Suprapubic skin (tissue), 4 donors: ENCODE data around the gene GJD4.

DNA sequence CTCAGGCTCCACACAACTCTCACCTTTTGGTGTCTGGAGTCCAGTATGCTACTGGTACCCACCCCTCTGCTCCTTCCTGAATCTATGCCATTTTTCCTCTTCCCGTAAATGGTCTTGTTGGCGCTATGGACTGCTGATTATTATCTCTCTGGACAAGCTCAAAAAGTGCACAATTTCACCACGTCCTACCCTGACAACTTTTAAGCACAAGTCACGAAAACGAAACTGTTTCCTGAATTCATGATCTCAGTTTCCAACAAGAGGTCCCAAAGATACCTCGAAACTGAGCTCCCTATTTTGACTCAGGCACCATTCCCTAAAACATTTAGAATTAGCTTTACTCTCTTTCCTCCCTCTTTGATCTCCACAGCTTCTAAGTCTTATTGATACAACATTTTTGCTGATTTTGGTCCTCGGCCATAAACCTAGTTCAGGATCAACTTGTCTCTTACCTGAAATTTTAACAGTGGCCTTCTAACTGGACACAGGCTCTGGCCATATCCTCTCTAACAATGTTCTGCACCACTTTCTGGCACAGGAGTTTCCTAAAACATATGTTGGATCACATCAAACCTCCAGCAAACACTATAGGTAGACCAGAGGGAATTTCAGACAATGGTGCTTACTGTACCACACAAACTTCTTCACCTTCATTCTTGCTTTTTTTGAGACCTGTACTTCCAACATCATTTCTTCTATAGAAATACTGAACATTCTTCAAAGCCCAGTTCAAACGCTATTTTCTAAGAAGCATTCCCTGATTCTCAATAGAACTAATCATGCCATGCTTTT, 362.4 kb downstream of the PARD3 start:
- PRO-cap, result no peak
- RAMPAGE, long total RNA, 4 experiments, result no peak in any of the 4 experiments

- PRO-cap, result unidirectional peak, plus-strand start at chr10:34740199
- RAMPAGE, long total RNA, 4 experiments, result no peak in any of the 4 experiments
Measured at GRCh38 chr10:34739847-34740427, 75.2 kb downstream of the PARD3 start.

- PRO-cap, result no peak
- RAMPAGE, long total RNA, 4 experiments, result no peak in any of the 4 experiments
Measured at GRCh38 chr10:34752998-34753436, 62.1 kb downstream of the PARD3 start.

- PRO-cap, result no peak
- RAMPAGE, long total RNA, 4 experiments, result no peak in any of the 4 experiments
Measured at GRCh38 chr10:34816143-34817045, 1.3 kb upstream of the PARD3 start.

- PRO-cap, result no peak
- RAMPAGE, long total RNA, 4 experiments, result no peak in any of the 4 experiments
Measured at GRCh38 chr10:35341365-35341669, 5.0 kb downstream of the CCNY start.

- PRO-cap, result no peak
- RAMPAGE, long total RNA, 4 experiments, result no peak in any of the 4 experiments
Measured at GRCh38 chr10:35386811-35387167, 50.5 kb downstream of the CCNY start.

GRCh38 chr10:35392333-35392819, 56.1 kb downstream of the CCNY start:
- PRO-cap, result no peak
- RAMPAGE, long total RNA, 4 experiments, result no peak in any of the 4 experiments

- PRO-cap, result no peak
- RAMPAGE, long total RNA, 4 experiments, result no peak in any of the 4 experiments
Measured at GRCh38 chr10:35449237-35450096, 113.2 kb downstream of the CCNY start.

DNA sequence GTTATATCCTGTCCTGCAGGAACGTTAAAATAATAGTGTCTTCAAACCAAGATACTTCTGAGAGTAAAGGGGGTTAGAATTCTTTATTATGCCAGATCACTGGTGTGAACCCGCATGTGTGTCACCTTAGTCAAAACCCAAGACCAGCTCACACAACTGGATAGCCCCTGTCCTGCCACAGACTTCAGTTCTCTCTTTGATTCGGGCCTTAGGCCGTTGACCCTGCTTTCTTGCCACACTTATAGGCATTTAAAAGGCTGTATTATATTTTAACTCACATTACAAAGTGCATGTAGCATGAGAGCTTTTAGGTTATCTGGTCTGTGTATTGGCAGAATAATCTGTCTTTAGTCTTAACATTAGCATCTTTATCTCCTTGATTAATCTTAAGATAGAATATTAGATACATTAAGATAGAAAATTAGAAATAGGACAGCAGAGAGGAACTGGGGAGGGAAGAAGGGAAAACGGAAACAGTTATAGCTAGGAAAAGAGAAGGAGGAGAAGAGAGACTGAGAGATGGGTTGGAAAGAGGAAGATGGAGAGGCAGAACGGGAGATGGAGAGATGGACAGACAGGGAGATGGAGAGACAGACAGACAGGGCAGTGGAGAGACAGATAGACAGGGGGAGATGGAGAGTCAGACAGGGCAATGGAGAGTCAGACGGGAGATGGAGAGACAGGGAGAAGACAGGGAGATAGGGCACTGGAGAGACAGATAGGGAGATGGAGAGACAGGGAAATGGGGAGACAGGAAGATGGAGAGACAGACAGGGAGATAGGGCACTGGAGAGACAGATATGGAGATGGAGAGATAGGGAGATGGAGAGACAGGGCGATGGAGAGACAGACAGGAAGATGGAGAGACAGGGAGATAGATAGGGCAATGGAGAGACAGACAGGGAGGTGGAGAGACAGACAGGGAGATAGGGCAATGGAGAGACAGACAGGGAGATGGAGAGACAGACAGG, 133.0 kb downstream of the CCNY start:
- PRO-cap, result no peak
- RAMPAGE, long total RNA, 4 experiments, result no peak in any of the 4 experiments

- PRO-cap, result no peak
- RAMPAGE, long total RNA, 4 experiments, result no peak in any of the 4 experiments
Measured at GRCh38 chr10:35605182-35605458, at the start of gene GJD4. GJD4 (plus strand) TSS chr10:35605341.

GRCh38 chr10:35764810-35765566, 122.9 kb upstream of the FZD8 start:
- PRO-cap, result no peak
- RAMPAGE, long total RNA, 4 experiments, result no peak in any of the 4 experiments

DNA sequence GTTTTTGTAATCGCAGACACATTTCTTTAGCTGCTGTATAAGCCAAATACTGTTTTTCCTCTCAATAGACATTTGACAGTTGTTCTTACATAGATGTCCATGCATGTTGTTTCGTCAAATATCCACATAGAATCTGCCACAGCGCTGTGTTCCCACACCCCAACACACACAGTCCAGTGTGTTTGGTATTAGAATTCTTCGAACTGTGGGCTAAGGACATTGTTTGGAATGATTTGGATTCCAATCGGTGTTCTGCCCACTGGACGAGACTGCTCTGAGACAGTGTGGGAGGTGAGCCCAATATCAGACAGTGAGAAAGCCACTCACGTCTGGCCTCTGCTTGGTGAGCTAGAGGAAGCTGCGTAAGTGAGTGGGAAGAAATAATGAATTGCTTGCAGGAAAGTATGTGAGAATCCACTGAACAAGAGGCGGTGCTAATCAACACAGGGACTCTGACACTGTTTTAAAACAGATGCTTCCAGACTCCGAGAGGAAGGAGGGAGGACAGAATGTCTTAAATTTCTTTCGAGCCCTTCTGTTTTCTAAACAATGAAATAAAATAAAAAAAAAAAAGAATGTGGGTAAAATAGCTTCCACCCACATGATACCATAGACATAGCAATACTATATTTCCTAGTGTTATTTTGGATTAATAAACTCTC, 675.0 kb upstream of the ANKRD30A start:
- PRO-cap, result no peak
- RAMPAGE, long total RNA, 4 experiments, result no peak in any of the 4 experiments

- PRO-cap, result no peak
- RAMPAGE, long total RNA, 4 experiments, result no peak in any of the 4 experiments
Measured at GRCh38 chr10:37489030-37489300, 363.6 kb downstream of the ANKRD30A start.

- PRO-cap, result no peak
- RAMPAGE, long total RNA, 4 experiments, result no peak in any of the 4 experiments
Measured at GRCh38 chr10:37560742-37561029, 296.7 kb downstream of the ZNF248 start.

- PRO-cap, result no peak
- RAMPAGE, long total RNA, 4 experiments, result no peak in any of the 4 experiments
Measured at GRCh38 chr10:38016743-38017159, 6.3 kb downstream of the ZNF33A start.

DNA sequence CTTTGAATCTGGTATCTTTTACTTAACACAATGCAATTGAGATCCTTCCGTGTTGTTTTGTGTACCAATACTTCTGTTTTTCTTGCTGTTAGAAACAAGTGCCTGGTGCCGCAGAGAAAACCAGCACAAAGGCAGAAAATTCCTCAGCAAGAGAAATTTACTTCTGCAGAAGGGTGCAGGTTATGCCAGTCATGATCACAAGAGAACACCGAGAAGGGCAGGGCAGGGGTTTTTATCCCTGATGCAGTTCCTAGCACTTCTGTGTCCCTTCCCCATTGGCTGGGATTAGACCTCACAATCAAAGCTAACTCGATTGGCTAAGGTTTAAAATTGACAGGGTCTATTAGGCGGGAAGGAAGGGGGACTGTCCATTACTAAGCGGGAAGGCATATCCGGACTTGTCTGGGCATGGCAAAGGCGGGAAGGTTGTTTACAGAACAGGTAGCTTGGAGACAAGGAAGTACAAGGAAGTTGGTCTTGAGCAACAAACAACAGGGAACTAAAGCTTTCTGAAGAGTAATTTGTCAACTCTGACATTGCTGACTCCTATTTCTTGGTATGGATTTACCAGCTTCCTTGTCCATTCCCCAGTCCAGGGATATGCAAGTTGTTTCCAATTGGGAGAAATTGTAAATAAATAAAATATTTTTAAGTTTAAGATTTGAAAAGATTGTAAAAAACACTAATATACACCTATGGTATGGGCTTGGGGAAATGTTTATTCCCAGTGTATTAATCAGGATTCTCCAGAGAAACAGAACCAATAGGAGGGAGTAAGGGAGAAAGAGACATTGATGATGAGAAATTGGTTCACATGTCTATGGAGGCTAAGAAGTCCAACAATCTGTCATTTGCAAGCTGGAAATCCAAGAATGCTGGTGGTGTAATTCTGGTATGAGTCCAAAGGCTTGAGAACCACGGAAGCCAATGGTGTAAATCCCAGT, 2.5 kb upstream of the ZNF33B start:
- PRO-cap, result unidirectional peak, minus-strand start at position 207 of the sequence
- RAMPAGE, long total RNA, 4 experiments, result no peak in any of the 4 experiments

GRCh38 chr10:42793739-42794124, 11.1 kb downstream of the BMS1 start:
- PRO-cap, result no peak
- RAMPAGE, long total RNA, 4 experiments, result start-site peak on the plus strand in 1 of 4 experiments, at chr10:42793855-42793990 at its widest, 42 reads per replicate

- PRO-cap, result no peak
- RAMPAGE, long total RNA, 4 experiments, result no peak in any of the 4 experiments
Measured at GRCh38 chr10:42960959-42961241, 116.0 kb upstream of the RET start.

- PRO-cap, result no peak
- RAMPAGE, long total RNA, 4 experiments, result no peak in any of the 4 experiments
Measured at GRCh38 chr10:43229602-43230111, 37.2 kb downstream of the RASGEF1A start.

DNA sequence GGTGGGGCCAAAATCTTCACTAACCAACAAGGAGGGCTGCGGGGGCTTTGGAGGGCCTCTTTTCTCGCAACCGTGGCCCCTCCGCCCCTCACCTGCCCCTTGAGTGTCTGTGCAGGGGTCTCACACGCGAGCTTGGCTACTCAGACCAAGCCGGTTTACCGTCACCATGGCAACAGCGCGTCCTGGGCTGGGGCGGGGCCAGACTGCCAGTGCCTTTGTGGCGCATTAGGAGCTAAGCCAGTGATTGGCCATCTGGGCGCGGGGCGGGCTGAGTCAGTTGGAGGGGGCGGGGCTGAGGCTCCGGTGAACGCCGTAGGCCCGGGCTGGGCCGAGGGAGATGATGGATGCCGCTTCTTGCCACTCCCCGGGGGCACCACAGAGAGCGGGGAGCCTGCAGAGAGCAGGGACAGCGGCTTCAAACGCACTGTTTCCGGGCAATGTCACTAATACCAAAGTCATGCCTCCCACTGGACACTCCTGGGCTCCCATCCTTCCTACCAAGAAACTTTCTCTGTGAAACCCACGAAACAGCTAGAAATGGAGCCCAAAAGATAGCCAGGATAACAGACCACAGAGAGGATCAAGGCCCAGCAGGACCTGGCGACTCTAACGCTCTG, 48.6 kb upstream of the FXYD4 start:
- PRO-cap, result unidirectional peak, plus-strand start at position 315 of the sequence
- RAMPAGE, long total RNA, 4 experiments, result no peak in any of the 4 experiments